ENCODE measurements around a stretch of chr17.

DNA sequence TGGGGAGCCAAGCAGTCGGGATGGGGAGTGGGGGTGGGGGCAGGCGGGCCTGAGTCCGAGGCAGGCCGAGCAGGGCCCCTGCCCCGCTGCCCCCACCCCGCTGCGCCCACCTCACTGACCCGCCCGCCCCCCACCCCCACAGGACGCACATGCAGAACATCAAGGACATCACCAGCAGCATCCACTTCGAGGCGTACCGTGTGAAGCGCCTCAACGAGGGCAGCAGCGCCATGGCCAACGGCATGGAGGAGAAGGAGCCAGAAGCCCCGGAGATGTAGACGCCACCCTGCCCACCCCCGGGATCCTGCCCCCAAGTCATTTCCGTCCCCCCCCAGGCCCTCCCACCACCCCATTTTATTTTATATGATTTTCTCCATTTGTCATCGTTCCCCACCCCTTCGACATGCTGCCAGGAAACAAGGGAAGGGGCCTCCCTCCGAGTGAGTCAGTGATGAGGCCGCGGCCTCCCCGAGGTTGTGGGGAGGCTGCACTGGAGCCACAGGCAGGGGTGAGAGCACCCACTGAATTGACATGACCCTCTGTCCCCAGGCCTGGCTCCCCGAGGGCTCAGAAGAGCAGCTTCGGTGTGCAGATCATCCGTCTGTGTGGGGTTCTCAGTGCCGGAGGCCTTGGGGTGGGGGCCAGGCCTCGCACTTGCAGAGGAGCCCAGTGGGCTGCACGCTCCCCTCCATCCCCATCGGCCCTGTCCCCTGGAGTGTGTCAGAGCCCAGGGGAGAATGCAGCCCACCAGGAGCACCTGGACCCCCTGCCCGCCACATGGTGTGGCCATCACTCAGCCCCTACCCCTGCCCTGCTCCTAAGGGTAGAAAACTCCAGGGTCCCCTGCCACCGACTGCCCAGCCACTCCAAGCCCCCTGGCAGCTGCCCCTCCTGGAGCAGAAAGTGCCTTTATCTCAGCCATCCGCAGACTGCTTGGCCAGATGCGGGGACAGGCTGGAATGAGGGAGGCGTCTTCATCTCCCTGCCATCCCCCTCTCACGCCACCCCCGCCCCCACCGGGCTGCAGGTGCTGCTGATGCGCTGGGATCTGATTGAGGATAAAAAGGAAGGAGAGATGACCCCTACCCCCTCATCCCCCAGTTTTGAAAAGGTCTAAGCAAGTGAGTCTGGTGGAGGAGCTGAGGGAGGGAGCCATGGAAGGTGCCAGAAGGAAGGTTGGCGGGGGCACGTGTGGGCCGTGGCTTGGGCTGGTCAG is 217.5 kb downstream of the SEPTIN9 start:
- PRO-cap: no peak

DNA sequence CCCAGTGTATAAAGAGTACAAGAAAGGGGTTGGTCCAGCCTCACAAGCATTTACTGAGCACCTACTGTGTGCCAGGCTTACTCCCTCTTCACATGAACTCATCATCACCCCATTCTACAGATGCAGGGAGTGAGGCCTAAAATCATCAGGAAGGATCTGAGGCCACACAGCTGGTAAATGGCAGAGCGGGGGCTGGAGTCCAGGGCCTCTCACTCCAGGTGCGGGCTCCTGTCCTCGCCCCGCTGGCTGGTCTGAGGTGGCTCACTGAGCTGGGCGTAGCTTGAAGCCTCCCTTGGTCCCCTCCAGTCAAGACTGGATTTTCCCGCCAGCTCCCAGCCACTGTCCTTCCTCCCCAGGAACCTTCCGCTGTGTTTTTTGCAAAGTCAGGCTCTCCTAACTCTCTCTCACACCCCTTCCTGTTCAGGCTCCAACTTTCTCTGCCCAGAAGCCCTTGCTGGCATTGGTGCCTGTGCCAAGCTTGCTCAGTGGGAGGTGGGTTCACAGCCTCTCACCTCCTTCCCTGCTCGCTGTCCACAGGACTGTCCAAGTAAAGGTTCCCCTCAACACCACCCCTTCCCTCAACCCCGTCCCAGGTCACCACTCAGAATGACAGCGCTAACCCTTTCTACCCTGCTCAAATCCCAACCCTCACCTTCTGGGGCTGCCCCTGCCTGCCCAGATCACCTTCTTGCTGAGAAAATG is 319.7 kb downstream of the SEPTIN9 start:
- PRO-cap: no peak

DNA sequence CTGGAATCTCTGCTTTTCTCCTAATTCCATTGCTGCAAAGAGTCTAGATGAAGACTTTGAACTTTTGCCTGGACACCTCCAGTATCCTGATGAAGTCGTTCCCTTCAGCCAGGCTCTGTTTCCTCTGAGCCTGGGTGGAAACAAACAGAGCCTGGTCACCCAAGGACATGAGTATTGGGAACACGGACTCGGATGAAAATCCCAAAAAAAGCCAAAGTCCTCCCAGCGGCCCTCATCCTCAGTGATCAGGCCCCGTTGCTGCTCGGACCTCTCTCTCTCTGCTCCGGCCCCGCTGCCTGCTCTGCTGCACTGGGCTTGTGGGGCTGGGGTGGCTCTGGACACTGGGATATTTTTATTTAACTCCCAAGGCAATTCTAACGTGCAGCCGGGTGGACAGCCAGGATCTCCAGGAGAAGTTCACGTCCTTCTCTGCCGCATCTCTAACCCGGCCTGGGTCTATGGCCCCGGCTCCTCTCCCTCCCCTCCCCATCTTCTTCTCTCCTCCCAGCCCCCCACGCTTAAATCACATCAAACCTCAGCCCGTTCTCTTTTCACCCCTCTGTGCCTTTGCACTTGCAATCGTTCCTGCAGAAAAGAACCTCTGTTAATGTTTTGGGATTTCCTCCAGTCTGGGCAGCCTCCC is 280.9 kb upstream of the TNRC6C start:
- PRO-cap: no peak

DNA sequence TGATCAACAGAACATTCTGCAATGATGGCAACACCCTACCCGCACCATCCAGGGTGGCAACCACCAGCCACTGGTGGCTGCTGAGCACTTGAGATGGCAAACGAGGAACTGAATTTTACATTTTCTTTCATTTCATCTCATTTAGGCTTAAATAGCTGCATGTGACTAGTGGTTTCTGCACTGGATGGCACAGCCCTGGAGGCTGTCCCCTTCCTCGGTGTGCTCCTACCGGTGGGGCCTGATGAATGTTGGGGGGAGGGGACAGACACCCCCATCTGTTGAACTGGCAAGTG is 224.5 kb upstream of the TNRC6C start:
- PRO-cap: no peak

GRCh38 chr17:77881439-77881964 is 77.0 kb upstream of the TNRC6C start:
- PRO-cap: no peak

GRCh38 chr17:77882387-77883260 is 75.9 kb upstream of the TNRC6C start:
- PRO-cap: no peak

GRCh38 chr17:77886788-77887313 is 71.7 kb upstream of the TNRC6C start:
- PRO-cap: no peak

- PRO-cap: no peak
Observed at GRCh38 chr17:77974427-77974923, 16.0 kb downstream of the TNRC6C start.

GRCh38 chr17:77995070-77995534 is 36.6 kb downstream of the TNRC6C start:
- PRO-cap: no peak

DNA sequence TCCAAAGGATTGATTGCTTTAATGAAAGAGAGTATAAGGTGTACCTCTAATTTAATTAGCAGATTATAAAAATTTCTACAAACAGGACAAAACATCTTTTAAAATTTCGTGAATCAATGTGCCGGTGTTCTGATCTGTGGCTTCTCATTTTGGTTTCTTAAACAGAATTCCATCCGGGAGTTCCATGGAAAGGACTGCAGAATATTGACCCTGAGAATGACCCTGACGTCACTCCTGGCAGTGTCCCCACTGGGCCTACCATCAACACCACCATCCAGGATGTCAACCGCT is 35.2 kb downstream of the TMC6 start:
- PRO-cap: no peak

GRCh38 chr17:78118792-78119839 is 9.4 kb downstream of the TMC6 start:
- PRO-cap: no peak

- PRO-cap: no peak
Observed at GRCh38 chr17:78185343-78185674, 1.5 kb downstream of the TK1 start.

DNA sequence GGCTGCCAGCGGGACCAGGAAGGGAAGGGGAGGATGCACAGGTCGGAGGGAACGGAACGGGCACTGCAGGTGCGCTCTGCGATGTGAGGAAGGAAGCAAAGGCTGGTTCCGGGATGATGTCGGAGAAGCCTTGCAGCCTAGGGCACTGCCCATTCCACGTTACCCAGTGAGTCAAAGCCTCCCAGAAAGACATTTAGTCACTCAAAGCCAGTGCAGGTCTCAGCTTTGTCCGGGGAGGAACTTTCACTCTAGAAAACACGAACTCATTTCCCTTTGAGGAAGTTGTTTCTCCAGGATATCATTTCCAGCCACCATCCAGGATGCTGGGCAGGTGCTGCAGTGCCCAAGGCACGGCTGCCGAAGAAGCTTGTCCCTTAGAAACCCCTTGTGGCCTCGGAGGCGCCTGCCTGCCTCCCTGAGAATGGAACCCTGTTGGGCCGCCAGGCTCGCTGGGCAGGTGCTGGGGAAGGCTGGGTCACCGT is 4.5 kb upstream of the TMEM235 start:
- PRO-cap: bidirectional peak, plus-strand start at position 339 of the sequence, minus-strand start at position 195 of the sequence

DNA sequence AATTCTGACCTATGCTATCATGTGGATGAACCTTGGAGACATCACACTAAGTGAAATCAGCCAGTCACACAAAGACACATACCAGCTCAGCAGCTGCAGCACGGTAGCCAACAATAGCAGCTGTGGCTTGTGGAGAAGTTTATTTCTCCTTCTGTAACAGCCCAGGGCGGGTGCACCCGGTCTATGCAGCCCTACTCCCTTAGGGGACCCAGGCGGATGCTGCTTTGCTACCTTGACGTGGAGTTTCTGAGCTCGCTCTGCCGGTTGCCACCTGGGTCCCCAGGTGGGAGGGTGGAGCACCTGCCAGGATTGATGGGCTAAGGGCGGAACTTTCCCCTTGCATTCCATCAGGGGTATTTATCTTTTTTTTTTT is 45.1 kb downstream of the TMEM235 start:
- PRO-cap: no peak

DNA sequence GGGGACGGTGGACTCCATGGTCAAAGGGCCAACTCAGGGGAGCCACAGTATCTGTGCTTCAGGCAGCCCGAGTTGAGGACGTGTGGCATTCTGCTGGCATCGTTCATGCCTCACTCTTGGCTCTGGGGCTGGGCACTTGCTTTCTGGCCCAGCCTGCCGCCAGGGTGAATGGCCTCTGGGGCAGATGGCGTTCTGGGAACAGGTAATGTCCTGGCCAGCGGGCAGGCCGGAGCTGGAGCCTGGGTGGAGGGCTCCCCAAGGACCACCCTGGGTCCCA is 60.5 kb downstream of the TMEM235 start:
- PRO-cap: no peak

DNA sequence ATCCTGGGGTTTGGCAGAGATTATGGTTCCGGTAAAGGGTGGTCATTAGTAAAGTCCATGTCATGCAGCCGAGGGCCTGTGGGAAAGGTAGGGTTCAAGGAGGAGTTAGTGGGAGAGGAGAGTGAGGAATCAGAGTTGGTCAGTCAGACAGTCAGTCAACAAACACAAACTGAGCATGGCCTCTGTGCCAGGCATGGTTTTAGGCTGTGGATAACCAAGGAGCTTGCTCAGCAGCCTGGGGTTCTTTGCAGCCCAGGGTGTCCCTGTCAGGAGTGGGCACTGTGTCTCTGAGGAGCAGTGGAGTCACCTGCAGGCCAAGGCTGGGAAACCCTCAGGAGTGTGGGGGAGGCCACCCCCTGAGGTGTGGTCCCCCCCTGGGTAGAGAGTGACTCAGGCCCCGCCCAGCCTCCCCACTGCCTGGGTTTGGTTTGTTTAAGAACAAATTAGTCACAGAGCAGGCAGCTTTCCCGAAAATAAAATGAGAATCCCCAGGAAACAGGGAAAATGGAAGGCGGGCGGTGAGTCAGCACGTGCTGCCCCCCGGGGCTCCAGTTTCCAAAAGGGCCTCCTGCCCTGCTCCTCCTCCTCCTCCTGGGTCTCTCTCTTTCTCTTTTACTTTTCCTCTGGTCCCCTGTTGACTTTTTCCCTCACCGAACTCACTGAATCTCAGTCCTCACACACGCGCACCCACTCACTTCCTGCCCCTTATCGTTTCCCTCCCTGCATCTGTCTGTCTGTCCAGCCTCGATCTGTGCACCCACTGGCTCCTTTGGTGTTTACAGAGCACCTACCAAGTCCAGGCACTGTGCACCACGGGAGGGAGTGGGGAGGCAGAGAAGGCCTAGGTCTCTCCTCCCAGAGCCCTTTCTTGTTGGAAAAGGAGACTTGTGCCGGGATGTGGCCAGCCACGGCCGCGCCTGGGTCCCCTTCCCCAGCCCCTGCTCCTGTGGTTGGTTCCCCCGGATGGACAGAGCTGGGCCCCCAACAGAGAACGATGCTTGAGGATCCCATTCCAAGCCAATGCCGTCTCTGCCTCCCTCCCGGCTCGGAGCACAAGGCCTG is 44.3 kb downstream of the SOCS3 start:
- PRO-cap: no peak

DNA sequence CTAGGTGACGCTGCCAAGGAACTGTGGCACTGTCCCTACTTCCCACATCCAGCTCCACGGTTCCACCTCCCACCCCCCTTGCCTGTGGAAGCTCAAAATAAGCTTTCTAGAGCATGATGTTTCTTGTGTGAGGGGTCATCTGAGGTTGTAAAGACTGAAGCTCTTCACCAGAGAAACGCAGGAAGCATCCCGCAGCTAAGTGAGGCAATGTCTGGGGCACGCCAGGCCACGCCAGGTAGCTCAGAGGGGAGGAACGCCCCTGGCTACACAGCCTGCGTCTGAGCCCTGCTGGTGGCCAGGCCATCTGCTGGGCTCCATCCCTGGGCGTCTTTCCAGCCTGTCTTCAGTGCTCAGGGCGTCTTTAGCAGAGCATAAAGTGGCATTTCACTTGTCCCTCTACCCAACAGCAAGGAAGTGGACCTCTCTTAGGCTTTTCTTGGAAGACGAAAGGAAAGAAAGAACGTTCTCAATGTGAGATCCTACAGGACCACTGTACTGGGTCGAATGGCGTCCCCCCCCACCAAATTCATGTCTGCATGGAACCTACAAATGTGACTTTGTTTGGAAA is 15.2 kb downstream of the SOCS3 start:
- PRO-cap: no peak

GRCh38 chr17:78354953-78355688 is 4.8 kb downstream of the SOCS3 start:
- PRO-cap: no peak

GRCh38 chr17:78360842-78361316 is 1.0 kb upstream of the SOCS3 start:
- PRO-cap: bidirectional peak, plus-strand start at chr17:78361012, minus-strand start at chr17:78360798

- PRO-cap: no peak
Observed at GRCh38 chr17:78412481-78412925, 34.1 kb downstream of the PGS1 start.